ENCODE data around the gene GOLGA6L10.

DNA sequence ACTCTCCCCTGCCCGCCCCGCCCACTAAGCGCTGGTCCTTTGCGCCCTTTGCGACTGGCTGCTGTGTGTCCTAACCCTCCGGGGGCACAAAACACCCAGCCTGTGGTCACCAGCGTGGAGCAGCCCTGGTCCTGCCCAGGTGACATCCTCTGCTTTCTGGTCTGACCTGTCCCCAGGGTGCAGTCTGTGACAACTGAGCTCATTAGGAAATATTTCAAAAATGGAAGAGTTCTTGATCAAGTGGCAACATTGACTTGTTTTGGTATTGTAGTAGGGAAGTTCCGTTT is 760 bp downstream of the ARNT2 start:
- PRO-cap, 10 experiments: peak in 3 of 10 experiments; most common plus-strand start position 115 of the sequence (in 1); most common minus-strand start position 158 of the sequence (in 3)

DNA sequence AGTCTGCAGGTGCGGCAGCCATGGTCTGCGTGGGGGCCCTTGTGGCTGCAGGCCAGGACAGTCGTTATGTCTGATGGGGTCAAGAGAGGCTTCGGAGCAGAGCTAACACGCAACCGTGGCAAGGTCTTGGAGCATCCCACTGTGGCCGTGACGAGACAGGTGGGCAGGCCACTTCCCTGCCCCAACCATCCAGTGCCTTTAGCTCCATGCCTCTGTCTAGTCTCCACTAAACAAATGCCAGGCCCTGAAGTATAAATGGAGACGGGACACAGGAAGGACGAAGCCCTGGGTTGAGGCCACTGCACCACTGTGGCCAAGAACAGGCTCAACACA is 112.0 kb upstream of the ABHD17C start:
- PRO-cap, 10 experiments: peak in 6 of 10 experiments; most common plus-strand start position 261 of the sequence (in 6)

GRCh38 chr15:80981761-80982205 is 7.8 kb downstream of the MESD start:
- PRO-cap, 10 experiments: no peak in any of the 10 experiments

GRCh38 chr15:80999408-81000725 is 856 bp upstream of the TLNRD1 start:
- PRO-cap, 10 experiments: peak in 8 of 10 experiments; most common plus-strand start chr15:80999887 (in 6); most common minus-strand start chr15:80999819 (in 4)

DNA sequence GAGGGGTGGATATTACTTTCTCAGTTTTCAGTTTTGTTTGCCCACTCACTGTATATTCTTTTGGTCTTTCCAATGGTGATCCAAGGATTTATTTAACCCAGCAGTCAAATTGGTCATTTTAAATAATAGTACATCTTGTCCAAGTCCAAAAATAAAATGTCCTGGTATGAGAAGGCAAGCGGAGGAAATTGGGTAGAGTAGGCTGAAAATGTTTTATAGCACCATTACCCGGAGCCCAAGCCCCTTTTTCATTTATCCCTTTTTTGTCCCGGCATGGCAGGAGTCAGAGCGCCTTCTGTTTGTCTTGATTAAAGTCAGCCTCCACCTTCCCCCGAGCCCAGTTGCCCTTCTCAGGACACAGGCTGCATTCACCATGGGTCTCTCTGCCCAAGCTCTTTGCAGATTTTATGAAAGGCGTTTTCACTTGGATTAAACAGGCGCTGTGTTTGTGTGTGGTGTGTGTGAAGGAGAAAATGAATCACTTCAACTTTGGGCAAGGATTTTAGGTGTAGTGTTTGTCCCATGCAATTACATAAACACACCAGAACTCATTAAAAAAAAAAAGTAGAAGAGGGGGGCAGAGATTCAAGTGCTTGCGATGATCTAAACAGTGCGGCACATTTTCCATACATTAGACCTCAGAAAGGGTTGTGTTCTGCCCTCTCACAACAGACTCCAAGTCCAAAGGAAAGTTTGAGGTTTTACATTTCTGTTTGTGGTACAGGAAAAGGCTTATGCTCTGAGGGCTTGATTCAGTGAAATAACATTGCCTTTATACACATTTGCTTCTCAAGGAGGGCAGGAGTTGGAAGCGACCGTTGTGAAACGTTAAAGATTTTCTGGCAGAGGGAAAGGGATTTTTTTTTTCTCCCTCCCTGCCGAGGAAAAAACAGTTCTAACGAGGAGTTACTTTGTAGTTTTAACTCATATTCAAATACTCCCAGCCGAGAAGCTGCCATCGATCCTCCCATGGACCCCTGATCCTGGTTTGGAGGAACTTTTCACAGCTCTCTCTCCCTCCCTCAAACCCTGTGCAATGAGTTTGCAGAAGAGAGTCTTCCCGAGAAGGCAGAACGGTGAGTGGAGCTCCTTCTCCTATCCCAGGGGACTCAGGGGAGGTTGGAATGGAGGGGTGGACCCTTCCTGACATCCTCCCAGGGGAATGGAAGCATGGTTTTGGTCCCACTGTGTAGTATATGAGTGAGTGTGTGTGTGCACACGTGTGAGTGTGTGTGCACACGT is 14.4 kb upstream of the IL16 start:
- PRO-cap, 10 experiments: no peak in any of the 10 experiments

DNA sequence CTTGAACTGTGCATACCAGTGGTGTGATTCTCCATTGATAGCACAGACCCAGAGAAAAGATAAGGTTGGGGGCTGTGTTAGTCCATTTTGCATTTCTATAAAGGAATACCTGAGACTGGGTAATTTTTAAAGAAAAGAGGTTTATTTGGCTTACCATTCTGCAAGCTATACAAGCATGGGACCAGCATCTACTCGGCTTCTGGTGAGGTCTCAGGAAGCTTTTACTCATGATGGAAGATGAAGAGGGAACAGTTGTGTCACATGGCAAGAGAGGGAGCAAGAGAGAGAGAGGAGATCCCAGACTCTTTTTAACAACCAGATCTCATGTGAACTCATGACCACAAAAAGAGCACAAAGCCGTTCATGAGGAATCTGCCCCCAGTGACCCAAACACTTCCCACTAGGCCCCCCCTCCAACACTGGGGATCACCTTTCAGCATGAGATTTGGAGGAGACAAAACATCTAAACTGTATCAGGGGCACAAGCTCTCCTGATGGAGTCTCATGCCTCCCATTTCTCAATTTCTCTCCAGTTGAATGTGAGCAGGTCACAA is 38.5 kb downstream of the IL16 start:
- PRO-cap, 10 experiments: no peak in any of the 10 experiments

GRCh38 chr15:81269016-81269992 is 54.6 kb downstream of the STARD5 start:
- PRO-cap, 10 experiments: no peak in any of the 10 experiments

DNA sequence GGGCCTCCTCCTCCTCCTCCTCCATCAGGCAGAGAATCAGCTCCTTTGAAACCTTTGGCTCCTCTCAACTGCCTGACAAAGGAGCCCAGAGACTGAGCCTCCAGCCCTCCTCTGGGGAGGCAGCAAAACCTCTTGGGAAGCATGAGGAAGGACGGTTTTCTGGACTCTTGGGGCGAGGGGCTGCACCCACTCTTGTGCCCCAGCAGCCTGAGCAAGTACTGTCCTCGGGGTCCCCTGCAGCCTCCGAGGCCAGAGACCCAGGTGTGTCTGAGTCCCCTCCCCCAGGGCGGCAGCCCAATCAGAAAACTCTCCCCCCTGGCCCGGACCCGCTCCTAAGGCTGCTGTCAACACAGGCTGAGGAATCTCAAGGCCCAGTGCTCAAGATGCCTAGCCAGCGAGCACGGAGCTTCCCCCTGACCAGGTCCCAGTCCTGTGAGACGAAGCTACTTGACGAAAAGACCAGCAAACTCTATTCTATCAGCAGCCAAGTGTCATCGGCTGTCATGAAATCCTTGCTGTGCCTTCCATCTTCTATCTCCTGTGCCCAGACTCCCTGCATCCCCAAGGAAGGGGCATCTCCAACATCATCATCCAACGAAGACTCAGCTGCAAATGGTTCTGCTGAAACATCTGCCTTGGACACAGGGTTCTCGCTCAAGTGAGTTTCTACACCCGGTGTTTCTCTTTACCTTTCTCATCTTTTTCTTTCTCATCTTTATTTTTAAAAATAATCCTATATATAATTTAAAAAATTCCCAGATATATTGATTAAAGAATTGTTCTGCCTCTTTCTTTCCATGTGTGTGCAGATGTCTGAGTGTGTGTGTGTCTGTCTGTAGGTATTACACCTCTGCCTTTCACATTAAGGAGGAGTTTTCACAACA is 23.9 kb downstream of the STARD5 start:
- PRO-cap, 10 experiments: no peak in any of the 10 experiments

- PRO-cap, 10 experiments: peak in 2 of 10 experiments; most common plus-strand start chr15:81304450 (in 2); most common minus-strand start chr15:81304359 (in 1)
These were observed 19.7 kb downstream of the STARD5 start for GRCh38 chr15:81303877-81304926.

GRCh38 chr15:81309332-81310334 is 14.3 kb downstream of the STARD5 start:
- PRO-cap, 10 experiments: no peak in any of the 10 experiments

GRCh38 chr15:81419283-81419966 is 45.4 kb upstream of the TMC3 start:
- PRO-cap, 10 experiments: no peak in any of the 10 experiments

GRCh38 chr15:82045414-82045946 is 338 bp downstream of the MEX3B start:
- PRO-cap, 10 experiments: peak in 3 of 10 experiments; most common plus-strand start chr15:82045575 (in 2); most common minus-strand start chr15:82045564 (in 3)

DNA sequence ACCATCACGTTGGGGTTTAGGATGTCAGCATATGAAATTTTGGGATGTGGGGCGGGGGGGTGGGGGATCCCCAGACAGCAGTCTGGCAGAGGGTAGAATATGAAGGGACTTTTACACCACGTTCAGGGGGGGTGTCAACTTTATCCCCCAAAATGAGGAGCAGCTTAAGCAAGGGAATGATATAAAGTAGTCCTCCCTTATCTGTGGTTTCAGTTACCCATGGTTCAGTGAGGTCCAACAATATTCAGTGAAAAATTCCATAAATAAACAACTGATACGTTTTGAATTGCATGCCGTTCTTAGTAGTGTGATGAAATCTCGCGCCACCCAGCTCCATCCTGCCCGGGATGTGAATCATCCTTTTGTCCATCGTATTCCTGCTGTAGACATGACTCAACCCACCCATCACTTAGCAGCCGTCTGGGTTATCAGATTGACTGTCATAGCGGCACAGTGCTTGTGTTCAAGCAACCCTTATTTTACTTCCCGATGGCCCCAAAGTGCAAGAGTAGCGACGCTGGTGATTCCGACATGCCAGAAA is 47.8 kb upstream of the MEX3B start:
- PRO-cap, 10 experiments: no peak in any of the 10 experiments

- PRO-cap, 10 experiments: peak in 7 of 10 experiments; most common minus-strand start chr15:82263434 (in 5)
These were observed 682 bp downstream of the SAXO2 start for GRCh38 chr15:82263258-82263742.

- PRO-cap, 10 experiments: no peak in any of the 10 experiments
These were observed at the start of gene GOLGA6L10 for GRCh38 chr15:82349361-82349816. TSS of gene GOLGA6L10 (minus strand) at chr15:82349475.

GRCh38 chr15:82400455-82400744 is 29.2 kb upstream of the GOLGA6L9 start:
- PRO-cap, 10 experiments: no peak in any of the 10 experiments

DNA sequence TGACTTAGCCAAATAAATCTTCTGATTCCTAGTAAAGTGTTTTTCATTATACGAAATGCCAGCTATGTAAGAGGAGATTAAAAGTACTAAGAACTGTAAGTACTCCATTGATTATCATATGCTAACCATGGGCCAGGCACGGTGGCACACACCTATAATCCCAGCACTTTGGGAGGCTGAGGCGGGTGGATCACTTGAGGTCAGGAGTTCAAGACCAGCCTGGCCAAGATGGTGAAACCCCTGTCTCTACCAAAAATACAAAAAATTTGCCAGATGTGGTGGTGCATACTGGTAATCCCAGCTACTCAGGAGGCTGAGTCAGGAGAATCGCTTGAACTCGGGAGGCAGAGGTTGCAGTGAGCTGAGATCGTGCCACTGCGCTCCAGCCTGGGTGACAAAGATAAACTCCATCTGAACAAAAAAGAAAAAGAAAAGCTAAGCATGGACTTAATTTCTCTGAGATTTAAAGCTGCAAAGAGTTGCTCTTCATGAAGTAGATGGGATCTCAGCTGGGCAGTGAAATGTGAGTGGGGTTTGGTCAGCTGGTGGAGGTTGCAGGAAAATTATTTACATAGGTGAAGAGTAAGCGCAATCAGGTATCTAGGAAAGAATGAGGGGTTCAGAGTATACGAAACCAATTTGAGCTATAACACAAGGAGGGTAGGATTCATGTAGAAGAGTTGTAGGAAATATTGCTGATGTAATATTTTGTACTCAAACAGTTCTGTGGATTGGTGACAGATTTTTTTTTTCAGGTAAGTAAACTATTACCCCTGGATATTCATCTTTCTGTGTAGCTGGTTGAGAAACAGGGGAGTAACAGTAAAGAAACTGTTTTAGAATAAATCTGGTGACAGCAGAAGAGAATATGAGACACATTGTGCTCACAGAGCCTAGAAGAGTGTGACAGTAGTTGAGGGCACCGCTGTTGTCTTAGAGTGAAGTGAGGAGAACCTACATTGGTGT is 13.8 kb upstream of the GOLGA6L9 start:
- PRO-cap, 10 experiments: no peak in any of the 10 experiments

DNA sequence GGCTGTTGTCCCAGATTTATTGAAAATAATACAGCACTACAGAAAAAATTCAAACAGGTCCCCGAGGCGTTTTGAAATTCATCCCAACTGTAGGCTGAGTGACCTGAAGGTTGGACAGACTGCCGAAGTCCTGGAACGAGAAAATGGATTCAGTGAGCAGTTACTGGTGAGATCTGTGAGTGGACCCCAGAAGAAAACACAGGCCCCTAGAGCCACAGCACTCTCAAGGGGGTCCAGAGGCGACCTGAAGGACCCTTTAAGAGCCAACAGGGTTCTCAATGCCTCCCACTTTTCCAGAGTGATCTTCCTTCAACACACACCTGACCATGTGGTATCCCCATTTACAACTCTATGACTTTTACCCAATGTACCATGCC is 3.5 kb downstream of the RPS17 start:
- PRO-cap, 10 experiments: no peak in any of the 10 experiments

DNA sequence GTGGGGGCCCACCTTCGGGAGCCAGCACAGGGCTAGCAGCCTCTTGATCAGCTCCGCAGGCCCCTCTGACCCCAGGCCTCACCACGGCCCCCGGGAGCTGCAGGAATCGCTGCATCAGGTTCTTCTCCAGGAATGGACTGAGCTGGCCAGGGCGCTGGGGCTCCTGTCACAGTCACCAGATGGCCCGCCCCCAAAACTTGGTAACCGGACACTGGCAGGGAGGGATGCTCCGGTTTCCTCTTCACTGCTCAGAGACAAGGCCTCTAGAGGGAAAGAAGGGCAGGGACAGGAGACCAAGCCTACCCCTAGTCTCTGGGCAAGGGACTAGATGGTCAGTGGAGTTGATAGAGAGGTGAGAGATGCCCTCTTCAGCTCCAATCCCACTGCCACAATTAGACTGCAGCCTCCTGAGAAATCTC is 9.9 kb downstream of the AP3B2 start:
- PRO-cap, 10 experiments: peak in 1 of 10 experiments; most common minus-strand start position 139 of the sequence (in 1)

DNA sequence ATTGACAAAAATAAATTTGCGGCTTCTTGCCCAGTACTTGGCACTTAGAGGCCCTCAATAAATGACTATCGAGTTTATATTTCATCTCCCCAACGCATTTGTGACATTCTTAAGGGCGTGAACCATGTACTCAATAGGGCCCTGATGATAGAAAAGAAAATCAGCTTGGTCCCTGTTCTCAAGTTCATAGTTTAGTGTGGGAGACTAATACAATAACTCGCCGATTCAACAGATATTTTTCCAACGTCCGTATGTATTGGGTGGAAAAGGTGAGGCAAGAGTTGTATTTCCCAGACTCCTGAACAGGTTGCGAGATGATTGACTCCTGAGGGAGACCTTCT is 314 bp upstream of the WHAMM start:
- PRO-cap, 10 experiments: peak in 9 of 10 experiments; most common minus-strand start position 304 of the sequence (in 3)

Data from Metastatic Breast Carcinoma in the Brain (tissue), 10 donors.